Mammary microvascular endothelial cell (primary cell): ENCODE results near the gene SNX1.

- RAMPAGE, long total RNA: no peak
Measured at GRCh38 chr15:63191879-63192625, 2.6 kb downstream of the RAB8B start.

DNA sequence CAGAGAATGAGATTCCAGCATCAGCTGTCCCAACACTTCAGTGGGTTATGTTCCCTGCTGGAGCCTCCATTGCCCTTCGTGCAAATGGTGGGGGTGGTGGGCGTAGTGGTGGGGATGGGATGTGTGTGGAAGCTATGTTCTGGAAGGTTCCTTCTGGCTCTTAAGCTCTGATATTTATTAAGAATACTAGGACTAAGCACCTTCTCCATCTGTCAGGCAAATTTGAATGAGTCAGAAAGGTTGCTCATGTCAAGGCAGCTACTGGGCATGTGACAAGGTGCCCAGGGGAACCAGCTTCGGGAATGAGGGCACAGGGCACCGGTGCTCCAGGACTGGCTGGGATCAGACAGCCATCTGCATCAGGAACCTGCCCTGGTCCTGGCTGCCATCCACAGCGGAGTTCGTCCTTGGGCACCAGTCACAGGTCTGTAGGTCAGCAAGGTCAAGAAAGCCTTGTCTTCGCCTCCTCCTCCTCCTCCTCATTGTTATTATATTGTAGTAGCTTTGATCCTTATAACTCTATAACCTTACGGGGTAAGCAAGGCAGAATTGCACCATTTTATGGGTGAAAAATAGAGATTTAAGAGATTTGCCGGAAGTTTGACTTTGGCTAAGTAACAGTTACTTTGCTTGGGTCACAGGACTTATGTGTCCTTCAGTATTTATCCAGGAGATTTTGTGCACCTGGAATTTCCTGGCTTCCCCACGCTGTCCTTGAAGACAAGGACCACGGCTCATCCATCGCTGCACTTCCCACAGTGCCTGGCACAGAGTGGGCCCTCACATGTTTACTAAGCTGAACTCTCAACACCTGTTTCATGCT, 32.4 kb downstream of the CA12 start:
- RAMPAGE, long total RNA: no peak

DNA sequence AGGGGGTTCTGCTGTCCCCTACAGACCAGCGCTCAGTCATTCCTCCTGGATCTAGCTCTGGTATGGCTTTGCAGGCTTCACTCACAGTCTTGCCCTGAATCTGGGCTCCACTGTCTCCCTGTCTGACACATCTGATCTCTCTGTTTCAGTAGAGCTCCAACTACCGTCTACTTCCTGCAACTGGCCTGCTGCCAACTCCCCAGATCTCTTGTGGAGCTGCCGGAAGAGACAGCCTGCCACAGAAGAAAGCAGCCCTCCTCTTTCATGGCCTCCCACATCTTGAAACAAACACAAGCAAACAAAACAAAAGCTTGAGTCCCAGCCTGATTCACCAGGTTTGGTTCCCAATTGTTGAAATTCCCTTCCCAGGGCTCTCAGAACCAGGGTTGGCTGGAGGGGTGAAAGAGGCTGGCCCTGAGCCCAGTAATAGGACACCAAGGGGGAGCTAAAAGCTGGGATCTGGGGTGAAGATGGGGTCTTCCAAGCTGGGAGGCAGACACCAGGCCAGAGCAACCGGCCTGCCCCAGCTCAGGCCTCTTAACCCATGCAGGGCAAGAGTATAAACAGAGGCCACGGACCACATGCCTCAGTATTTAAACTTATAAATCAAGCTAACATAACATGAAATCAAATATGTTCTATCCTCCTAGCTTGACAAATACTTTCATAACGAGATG, 55.3 kb upstream of the CA12 start:
- RAMPAGE, long total RNA: no peak

DNA sequence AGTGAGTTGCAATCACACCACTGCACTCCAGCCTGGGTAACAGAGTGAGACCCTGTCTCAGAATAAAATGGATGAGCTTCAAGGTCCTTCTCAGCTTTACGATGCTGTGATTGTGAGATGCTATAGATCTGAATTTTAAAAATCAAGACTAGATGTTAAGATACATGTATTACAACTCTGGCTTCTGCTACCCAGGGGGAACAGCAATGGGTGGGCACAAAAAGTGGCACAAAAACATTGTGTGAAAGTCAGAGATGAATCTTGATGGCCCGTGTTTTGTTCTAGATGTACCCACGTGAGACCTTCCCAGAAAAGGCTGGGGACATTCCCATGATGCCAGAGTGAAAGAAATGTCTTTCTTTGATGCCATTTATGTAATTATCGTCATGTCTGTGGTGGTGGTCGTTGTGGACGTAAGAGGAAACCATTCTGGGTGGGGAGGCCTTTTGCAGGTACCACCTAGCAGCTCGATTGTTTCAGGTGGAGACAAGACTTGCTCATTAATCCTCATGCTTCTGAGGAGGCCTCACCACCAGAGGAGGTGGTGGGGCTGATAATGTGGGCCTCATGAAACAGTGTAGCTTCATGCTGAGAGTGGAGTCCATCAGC, 58.3 kb upstream of the USP3 start:
- RAMPAGE, long total RNA: no peak

DNA sequence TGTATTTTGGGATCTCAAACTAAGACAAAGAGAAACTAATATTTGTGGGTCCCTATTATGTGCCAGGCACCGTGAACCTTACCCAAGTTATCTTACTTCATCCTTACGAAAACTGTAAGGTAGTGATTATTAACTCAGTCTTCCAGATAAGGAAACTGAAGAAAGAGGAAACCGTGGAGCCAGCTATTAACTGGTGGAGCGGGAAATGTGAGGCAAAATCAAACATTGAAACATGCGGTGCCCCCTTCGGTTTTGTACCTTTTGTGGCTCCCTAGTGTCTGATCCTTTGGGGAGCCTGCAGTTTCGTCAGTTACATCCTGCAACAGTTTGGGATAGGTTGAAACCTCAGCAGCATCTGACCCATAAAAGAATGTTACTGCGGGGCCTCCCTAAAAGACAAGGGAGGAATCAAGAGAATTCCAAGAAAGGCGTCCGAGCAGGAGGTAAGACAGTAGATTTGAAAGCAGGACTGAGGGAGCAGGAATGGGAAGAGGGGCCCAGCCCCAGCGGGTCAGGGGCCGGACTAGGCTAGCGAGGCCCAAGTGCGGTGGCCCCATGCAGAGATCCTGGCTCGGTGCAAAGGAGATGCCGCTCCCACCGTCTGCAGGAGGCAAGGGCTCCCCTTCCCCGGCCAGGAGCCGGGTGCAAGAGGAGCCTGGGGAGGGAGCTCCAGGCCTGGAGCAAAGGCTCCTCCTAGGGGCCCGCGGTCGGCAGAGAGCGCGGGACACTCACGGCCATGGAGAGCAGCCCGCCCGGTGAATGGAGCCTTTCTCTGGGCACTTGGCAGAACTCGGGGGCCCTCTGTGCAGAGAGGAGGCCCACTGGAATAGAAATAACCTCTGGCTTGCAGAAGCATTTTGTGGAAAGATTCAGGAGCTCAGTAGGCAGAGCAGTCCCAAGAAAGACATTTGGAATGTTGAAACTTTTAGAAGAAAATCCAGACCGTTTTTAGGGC, 43.3 kb upstream of the USP3 start:
- RAMPAGE, long total RNA: no peak

GRCh38 chr15:63473295-63473782, 31.1 kb upstream of the USP3 start:
- RAMPAGE, long total RNA: no peak

DNA sequence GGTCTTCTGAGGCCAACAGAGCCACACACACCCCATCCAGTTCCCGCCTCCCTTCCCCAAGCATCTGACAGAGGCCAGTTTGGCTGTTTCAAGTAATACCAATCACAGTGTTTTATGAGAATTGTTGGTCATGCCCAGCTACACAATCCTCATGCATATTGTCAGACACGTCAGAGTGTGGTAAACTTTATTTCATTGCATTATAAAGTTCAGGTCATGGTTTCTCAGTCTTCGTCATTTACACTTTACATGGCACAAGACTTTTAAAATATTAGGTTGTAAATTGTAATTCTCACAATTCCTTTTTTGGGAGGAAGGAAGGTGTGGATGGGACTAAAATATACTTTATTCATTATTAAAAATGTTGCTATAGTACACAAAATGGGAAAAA, 15.7 kb upstream of the USP3 start:
- RAMPAGE, long total RNA: no peak

- RAMPAGE, long total RNA: no peak
Measured at GRCh38 chr15:63524075-63524567, 19.7 kb downstream of the USP3 start.

- RAMPAGE, long total RNA: no peak
Measured at GRCh38 chr15:63560595-63561313, 36.4 kb upstream of the FBXL22 start.

DNA sequence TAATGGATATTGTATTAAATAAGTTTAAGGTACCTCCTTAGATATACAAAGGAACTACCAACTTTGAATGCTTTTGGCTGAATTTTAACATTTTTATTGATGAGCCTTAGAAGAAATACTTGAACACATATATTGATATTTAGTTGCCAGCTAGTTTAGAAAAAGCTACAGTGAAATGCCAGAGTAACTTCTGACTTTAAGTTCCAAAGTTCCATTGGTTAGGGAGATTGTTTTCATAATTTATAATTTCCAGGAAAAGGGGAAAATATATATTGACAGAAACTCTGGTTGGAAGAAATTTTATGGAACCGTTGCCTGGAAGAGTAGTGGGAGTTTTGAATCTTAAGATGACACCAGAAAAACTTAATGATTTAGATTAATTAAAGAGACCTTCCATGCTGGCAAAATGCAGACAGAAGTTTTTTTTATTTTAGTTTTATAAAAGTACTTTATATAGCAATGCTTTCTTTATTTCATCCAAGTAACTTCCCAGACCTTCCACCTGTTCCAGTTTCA, 27.9 kb upstream of the FBXL22 start:
- RAMPAGE, long total RNA: no peak

- RAMPAGE, long total RNA: no peak
Measured at GRCh38 chr15:63599897-63600641, 2.9 kb downstream of the FBXL22 start.

DNA sequence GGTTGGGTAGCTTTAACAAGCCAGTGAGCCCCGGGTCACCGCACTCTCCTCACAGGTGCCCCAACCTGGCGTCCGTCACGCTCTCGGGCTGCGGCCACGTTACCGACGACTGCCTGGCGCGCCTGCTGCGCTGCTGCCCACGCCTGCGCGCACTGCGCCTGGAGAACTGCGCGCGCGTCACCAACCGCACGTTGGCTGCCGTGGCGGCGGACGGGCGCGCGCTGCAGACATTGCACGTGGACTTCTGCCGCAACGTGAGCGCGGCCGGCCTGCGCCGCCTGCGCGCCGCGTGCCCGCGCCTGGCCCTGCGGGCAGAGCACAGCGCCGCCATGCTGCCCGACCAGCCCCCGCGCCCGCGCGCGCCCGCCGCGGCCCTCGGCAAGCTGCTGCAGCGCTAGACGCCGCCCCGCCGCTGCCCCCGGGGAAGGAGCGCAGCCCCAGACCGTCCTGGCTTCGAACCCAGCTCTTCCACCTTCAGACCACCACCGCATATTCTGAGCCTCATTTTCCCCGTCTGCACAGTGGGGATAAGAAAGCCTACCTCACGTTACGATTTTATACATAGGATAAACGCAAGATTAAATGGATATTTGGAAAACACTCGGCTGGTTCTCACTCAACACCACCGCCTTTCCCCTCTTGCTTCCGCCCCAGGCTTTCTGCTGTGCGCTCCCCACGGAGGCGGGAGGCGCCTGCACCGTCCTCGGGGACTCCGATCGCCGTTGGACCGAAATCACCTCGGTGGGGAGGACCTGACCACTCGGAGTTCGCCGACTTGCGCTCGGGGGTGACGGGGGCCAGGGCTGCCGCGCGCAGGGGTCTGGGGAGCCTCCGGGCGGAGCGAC, 3.7 kb downstream of the FBXL22 start:
- RAMPAGE, long total RNA: no peak

DNA sequence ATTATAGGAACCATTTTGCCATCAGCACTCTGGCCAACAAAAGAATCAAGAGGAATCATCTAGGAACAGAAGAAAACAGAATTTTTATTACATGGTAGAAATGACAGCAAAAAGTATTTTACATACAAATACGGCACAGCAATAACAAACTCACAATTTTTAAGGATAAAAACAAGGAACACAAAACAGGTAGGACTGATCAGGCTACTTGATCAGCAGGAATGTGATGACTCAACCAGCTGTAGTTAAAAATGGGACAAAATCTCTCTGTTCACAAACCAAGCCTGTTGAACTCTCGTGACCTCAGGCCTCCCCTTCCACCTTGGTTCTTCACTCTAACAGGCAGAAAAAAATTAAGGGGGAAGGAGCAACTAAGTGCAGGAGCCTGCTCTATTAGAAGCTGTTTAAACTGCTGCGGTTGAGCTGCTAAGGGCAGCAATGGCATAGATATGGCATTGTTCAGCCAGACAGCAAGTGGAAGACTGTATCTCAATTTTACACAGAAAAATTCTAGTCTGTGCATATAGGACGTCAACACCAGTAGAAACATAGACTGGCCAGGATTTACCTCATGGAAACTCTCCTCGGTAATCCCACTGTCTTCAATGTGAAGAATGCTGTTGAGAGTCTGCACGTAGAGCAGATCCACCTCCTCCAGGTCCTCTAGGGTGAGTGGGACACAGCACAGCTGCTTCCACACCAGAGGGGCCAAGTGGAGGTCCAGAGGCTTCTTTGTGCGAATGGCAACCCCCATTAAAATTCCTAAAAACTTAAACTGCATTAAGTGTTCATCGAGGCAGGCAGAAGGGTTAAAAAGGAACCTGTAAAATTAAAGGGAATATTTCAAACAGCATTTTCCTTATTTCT, 18.9 kb downstream of the FBXL22 start:
- RAMPAGE, long total RNA: no peak

DNA sequence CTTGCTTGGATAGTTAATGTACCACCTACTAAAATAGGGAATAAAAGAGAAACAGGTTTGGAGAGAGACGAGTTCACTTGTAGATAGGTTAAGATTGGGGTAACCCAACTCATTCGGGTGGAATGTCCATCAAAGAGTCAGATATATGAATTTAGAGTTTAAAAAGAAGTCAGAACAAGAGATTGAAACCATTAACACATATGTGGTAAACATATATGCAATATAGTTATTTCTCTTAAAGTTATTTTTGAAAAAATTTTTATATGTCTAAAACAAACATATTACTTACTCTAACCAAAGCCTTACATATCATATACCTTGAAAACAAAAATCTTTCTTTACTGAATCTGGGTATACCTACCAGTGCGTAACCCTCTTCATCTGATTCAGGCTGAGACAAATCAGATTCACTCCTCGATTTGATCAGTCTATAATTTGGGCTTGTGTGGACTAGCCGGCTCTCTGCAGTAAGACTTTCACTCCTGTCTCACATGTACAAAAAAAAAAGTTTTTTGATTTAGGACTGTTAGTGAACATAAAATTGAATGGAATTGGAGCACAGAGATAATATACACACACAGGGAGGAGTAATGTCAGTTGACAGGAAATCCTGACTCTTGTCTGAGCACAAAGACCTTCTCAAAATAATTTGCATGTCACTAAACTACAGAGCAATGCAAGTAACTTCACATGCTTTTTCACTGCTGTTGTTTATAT, 115.4 kb downstream of the FBXL22 start:
- RAMPAGE, long total RNA: no peak

DNA sequence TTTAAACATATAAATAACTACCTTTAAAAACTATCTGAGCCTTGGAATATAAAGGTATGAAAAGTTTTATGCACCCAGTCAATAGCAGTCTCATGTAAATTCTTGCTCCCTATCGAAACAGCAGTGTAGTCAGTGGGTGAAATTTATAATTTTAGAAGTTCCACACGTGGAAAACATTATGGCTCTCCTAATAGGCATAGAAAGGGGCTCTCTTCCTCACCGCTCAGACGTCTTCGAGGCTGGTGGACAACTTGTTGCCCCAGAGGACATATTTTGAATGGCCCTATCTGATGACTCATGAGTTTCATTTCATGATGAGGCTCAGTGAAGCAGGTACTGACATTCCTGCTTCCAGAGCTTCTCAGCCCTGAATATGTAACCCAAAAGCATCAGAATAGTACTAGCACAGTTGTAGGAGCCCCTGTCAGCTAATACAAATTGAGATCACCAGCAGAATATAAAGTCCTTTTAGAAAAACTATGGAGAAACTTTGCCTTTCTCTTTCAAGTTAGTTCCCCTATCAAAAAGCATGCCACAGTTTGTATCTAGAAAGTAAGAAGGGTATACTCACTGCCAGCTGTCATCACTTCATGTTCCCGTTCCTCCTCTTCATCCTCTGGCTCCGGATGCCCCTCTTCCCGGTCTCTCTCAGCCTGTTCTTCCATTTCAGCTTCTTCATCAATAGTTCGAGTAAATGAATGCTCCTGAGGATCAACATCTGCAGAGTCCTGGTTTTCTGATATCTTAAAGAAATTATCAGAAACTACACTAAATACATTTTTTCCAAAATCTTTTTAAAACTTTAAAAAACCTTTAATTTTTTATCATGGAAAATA, 117.8 kb downstream of the HERC1 start:
- RAMPAGE, long total RNA: no peak

DNA sequence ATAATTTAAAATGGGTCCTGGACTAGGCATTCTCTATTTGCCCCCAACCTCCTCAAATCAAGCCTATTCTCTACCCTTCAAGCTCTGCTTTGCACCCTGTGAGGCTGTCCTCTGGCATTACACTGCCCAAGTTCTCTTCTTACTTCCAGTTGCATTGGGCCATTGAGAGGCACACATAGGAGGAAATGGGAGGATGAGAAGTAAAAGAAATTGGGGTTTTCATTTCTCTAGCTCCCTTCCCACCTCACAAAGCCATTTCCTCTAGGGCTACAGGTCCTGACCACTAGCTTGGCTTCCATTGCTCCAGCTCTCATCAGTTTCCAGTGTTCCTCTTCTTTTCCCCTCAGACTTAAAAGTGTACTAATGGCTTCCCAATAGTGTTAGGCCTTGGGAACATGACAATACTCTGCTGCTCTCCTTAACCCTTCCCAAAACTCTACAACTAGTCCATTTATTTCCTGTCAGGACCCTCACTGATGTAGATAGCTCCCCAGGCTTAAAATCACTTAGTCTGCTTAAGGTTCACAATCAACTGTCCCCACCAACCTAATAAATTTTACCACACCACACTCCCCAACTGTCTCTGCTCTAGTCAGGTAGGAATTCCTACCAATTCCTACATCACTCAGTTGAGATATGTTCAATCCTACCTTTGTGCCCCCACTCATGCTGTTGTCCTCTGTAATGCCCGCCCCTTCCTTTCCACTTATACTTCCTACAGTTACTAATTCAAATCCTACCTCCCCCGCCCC, 26.4 kb downstream of the HERC1 start:
- RAMPAGE, long total RNA: no peak

GRCh38 chr15:63818074-63818542, 15.6 kb downstream of the HERC1 start:
- RAMPAGE, long total RNA: no peak

DNA sequence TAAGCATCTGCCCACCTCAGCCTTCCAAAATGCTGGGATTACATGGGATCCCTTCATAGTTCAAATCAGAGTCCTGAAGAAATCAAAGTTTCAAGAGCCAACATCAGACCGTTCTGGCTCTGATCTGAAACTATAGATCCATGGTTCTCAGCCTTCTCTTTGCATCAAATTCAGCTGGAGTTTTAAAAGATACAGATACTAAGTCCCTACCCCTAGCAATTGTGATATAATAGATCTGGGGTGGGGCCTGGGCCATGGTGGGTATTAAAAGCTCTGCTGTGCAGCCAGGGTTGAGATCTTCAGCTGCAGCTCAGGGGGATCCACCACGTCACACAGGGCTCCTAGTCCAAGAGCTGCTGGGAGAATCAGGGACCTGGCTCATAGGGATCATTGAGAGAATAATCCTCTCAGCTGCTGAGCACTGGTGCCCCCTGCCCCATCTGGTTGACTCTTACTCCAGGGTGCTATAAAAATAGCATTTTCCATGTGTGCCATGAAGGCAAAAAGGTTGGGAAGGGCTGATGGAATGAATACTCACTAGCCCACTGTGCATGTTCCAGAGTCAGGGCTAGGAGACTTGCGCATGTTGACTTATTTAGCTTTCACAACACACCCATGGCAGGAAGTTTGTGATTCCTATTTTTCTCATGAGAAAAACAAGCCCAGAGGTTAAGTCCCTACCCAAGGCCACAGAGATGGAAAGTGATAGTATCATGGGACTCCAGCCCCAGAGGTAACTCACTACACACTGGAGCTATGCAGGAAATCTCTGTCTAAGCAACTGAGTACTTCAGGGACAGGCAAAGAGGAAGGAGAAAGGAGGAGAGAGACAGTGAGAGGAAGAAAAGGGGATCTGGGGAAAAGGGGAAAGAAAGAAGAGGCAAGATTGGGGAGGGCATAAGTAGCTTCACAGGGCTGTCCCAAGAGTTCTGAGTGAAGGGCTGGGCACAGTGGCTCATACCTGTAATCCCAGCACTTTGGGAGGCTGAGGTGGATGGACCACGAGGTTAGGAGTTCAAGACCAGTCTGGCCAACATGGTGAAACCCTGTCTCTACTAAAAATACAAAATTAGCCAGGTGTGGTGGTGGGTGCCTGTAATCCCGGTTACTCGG, 94.6 kb upstream of the HERC1 start:
- RAMPAGE, long total RNA: no peak

DNA sequence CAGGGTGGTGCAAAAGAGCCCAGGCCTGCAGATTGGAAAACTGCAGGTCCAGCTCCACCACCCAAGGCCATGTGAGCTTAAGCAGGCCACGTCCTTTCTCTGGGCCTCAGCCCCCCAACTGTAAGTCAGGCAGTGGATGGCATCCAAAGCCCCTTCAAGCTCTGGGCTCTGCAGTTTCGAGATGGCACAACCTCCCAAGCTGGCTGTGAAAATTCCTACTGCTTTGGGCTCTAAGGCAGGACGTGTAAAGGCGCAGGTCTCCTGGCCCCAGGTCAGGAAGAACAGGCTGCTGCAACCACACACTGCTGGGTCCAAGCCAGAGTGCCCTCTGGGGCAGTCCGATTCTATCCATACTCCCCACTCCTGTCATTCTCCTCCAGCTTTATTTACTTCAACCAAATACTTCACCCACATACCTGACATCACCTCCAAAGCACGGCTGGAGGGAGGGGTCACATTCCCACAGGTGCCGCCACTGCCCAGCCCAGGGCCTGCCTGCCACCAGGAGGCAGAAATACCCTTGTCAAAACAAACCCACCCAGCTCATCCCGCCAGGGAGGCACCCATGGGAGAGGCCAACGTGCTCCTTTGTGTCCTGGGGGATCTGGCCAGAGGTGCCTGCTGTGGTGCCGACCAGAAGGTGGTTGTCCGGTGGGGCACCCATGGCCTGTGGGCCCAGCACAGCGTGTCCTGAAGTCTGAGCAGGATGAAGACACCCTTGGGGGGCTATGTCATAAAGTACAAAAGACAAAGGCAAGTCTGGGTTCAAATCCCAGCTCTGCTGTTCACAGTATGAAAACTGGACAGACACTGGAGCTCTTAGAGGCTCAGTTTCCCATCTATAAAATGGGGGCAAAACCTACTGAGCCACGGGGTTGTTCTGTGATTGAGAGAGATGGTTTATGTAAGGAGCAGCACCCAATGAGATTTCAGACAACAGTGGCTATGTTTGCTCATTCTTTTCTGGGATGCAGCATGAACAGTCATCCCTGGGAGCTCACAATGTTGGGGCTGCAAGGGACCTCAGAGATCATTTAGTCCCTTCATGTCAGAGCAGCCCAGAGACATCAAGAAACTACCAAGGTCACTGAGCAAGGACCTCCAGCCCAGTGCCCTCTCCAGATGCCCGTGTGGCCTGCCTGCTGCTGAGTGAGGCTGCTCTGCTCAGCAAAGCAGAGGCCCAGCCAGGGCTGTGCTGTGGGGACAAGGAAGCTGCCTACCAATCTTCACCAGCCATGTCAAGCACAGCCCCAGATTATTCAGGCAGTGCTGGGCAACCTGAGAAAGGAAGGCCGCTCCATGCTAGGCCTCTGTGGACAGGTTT, 100.2 kb downstream of the DAPK2 start:
- RAMPAGE, long total RNA: no peak

GRCh38 chr15:64095621-64096229, at the start of gene SNX1:
SNX1 (plus strand) TSS chr15:64095982.
- RAMPAGE, long total RNA: start-site peak on the plus strand at chr15:64095994-64096016, 724 and 97 reads in 2 replicates